Amniotic epithelial cell (primary cell): Measurements from ENCODE around the gene TMCO3.

- RRBS: 47% methylated on average over 4 of the region's 18 CpGs
Observed at GRCh38 chr13:113468453-113469029, 15.3 kb upstream of the ADPRHL1 start.

GRCh38 chr13:113488093-113488996 lies 2.2 kb downstream of the DCUN1D2 start:
- RRBS: no CpG with 5 or more reads among the region's 9 CpGs

DNA sequence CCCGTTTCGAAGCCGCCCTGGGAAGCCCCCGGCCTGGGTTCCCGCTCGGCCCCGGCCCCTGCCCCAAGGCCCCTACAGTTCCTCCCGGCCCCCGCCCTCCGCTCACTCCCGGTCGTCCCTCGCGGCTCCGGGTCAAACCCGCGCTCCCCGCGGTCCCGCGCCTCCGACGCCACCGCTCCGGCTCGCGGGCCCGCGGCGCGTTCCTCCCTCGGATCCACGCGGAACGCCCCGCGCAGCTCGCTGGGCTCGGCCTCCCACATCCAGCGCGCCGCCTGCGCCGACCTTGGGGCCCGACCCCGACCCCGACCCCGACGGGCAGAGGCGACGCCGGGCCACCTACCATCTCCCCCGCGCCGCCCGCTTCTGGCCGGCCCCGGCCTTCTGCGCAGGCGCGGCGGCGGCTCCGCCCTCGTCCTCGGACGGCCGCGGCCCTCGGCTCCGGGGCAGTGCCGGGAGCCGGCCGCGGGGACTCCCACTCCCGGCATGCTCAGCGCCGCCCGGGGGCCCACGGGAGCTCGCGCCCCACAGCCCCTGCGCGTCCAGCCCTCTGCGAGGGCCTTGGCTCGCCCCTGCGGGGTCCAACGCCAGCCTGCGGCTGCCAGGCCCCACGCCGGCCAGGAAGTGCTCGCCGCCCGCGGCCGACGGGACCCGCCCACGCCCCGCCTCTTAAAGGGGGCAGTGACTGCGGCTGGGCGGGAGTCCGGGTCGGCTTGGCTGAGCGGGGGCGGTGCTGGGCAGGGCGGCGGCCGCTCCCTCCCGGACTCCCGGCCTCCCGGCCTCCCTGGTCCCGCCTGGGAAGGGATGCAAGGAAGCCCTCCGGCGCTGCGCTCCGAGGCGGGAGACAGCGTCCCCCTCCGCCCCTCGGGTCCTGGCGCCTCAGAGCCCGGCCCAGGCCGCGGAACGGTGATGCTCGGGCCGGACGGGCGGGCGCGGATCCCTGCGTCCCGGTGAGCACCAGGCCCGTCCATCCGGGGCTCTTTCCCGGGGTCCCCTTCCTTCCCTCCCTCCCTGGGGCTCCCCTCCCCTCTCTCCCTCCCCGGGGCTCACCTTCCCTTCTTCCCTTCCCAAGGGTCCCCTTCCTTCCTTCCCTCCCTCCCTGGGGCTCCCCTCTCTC lies at the start of gene TMCO3:
TMCO3 (plus strand) TSS at position 695 of the 1,114 bp plus-strand sequence.
- RRBS: 2% methylated on average over 60 of the region's 138 CpGs

DNA sequence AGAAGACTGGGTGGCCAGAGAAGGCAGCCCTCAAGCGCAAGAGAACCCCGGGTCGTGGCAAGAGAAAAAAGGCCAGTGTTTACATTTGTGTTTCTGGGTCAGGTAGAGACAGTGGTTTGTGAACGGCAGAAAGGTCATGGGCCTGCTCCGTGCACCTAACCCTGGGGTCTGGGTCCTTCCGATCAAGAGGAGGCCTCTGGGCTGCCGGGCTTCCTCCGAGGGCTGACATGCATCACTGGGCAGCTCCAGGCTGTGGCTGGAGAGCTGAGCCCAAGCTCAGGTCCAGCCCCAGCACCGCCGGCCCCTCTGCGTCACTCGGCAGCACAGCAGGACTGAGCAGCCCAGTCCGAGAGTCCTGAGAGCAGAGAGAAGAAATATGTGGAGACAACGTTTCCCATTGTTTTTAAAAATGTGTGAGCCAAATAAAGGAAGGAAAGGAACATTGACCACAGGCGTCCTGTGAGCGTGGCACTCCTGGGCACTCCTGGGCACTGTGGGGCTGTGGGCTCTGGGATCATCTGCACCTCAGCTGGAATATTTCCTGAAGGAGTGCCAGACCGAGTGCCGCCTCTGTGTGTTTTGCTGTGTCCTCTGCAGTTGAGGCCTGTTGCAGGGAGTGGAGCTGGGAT lies 38.0 kb upstream of the TFDP1 start:
- RRBS: 35% methylated on average over 4 of the region's 18 CpGs

GRCh38 chr13:113727205-113727411 lies 31.9 kb upstream of the TMEM255B start:
- RRBS: no CpG with 5 or more reads among the region's 4 CpGs

DNA sequence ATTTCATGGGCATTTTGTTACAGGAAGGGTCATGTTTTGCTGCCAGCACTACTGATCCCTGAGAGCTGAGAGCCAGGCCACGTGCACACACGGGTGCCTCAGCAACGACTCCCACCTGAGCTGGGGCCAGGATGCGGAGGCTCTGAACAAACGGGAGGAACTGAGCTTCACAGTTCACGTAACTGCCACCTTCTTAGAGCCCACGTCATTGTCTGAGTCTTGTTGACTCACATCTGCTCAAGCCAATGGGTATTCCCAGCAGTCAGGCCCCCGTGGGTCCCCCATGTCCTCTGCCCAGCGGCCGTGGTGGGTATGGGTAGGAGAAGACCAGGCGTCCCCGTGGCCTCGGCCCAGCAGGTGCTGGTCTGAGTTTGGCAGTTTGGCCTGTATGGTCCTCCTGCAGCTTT lies 16.4 kb upstream of the TMEM255B start:
- RRBS: no CpG with 5 or more reads among the region's 13 CpGs

- RRBS: 94% methylated on average over 6 of the region's 28 CpGs
Observed at GRCh38 chr13:113818414-113818861, 45.4 kb downstream of the GAS6 start.

DNA sequence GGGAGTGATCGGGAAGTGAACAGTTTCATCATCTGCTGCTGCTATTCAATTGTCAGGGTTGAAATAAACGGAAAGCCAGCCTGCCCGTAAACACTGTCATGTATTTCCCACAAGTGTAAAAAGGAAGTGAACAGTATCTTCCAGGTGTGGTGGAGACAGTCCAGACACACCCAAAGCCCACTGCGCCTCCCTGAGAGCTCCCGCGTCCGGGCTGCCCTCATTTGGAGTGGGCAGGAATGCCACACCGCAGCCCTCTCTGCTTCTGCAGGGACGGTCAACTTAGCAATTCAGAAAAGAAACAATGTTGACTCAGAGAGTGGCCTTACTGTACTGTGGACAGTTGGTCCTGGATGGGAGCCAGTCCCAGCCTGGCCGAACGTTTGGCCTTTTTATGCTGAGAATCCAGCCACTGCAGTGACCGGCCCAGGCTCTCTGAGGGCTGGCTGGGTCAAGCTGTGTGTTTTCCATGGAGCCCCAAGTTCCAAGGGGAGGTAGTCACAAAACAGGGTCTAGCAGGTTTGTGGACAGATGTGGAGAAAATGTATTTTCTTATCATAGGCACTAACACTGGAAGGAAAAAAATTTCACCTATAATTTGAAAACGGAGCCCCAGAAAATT lies 7.2 kb downstream of the GAS6 start:
- RRBS: no CpG with 5 or more reads among the region's 13 CpGs

DNA sequence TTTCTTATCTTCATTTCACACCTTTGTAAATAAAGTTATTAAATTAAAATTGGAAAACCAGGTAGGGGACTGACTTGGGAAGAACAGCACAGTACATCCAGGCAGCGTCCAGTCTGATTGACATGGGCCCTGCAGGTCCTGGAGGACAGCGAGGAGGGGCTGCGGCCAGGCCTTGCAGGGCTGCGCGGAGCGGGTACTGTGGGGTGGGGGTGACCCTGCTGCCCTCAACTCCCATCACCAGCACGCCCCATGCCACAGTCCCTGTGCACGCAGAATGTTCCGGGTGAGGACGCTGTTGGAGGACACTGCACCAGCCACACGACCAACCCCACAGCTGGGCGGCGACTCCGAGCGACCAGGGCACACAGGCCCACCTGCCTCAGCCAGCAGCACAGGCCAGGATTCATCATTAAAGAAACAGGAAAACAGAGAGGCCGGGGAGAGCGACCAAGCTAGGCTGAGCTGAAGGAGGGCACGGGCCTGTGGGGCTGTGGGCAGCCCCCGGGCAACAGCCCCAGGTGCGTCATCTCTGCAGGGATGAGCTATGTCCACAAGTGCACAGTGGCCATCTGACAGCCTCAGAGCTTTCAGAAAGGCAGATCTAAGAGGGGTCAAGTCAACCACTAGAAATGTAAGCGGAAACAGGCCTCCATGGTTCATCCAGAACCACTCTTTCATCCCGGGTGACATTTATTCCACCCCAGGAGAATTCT lies 1.7 kb downstream of the GAS6 start:
- RRBS: 15% methylated on average over 4 of the region's 22 CpGs

GRCh38 chr13:113863419-113863815 lies 459 bp downstream of the GAS6 start:
- RRBS: 0% methylated on average over 2 of the region's 52 CpGs

- RRBS: 61% methylated on average over 3 of the region's 51 CpGs
Observed at GRCh38 chr13:114014844-114015986, 41.3 kb upstream of the C13orf46 start.

DNA sequence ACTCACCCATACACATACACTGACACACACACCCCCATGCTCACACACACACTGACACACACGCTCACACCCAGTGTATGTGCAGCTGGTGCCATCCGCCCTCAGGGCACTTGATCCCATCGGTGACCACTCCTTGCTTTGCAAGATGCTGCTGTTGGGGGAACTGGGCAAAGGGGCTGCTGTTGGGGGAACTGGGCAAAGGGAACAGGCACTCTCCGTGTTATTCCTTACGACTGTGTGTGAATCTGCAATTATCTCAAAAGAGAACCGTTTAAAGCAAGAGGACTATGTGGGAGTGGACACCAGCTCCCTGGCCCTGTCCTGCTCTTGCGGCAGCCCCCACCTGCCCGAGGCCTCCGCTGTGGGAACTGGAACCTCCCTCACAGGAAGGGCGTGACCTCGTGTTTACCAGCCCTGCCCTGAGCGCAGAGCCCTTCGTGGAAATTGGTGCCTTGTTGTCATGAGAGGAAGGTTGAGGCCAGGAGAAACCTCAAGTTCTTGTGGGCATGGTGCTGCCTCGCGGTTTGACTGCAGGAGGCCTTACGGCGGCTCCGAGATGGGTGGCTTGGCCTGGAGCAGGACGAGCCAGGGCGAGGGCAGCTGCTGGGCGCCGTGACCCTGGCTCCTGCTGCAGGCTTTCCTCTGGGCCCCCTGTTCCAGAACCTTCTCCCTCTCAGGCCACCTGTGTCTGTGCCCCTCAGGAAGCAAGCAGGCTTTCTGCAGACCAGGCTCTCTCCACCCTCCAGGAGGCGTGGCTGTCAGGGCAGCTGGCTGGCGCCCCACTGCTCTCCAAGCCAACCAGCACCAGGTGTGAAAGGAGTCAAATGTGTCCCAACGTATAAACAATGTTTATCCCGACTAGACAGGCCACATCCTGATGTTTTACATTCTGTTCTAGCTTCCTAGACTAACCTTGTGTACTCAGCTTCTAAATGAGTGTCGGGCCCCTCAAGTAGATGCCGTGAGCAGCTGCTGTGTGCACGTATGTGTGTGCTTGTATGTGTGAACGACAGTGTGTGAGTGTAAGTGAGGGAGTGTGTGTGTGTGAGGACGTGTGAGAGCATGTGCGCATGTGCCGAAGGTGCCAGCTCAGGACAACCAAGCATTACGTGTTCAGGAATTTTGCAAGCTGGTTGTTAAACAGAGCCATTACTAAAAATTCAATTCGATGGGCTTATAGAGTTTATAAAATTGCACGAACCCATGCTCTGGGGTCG lies 10.3 kb upstream of the RASA3 start:
- RRBS: no CpG with 5 or more reads among the region's 37 CpGs

DNA sequence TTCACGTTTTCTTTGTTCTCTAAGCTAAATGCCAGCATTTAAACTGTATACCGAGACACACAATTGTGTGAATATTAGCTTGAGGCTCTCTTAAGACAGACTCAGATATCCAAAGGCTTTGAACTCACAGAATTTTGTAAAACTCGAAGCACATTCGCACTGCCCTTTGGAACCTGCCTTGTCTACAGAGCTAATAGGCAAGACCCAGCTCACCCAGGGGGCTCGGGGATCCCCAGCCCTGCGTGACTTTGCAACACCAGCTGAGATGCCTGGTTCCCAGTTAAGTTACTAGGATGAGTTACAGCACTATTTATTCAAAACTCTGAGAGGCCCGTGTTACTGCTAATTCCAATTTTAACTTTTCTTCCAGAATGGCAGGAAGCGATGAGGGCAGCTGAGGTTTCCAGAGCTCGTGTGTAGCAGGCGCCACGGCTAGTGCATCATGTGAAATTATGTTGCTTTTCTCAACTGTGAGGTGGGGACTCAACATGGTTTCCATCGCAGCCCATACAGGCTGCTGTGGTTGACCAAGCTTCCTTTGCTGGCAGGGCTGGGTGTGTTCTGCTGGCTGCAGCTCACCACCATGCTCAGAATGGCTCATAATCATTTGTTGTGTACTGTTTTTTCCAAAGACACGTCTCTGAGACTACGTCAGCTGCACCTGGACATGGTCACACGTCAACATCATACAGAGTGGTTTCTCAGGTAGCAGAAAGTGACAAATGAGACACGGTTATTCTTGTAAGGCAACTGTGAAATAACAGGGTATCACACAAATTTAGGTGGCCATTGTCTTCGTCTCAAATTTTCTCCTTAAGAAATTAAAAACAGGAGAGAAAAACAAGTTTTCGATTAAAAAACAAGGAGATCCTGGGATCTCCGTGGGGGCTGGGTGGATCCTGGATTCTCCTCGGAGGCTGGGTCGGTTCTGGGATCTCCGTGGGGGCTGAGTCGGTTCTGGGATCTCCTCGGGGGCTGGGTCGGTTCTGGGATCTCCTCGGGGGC lies 16.0 kb upstream of the RASA3 start:
- RRBS: no CpG with 5 or more reads among the region's 26 CpGs

DNA sequence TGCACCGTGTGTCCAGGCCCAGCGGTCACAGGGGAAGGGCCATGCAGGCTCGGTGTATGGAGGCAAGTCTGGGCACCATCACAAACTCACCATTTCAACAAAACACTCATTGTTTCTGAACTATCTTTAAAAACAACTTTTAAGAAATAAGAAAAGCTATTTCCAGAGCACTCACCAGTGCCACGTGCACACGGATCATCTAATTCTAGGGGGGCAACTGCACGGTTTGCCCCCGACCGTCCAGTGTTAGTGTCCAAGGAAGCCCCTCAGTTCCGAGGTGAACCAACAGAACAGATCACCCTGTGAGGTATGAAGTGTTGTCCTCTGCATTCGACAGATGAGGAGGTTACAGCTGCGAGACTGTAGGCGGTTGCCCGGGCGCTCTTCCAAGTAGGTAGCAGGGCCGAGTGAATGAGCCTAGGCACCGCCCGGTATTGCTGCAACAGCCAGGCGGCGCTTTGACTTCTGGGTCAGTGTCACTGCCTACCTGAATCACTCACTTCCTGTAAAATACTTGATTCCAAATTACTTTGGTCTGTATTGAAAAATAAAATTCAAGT lies 19.1 kb upstream of the RASA3 start:
- RRBS: 75% methylated on average over 5 of the region's 19 CpGs

DNA sequence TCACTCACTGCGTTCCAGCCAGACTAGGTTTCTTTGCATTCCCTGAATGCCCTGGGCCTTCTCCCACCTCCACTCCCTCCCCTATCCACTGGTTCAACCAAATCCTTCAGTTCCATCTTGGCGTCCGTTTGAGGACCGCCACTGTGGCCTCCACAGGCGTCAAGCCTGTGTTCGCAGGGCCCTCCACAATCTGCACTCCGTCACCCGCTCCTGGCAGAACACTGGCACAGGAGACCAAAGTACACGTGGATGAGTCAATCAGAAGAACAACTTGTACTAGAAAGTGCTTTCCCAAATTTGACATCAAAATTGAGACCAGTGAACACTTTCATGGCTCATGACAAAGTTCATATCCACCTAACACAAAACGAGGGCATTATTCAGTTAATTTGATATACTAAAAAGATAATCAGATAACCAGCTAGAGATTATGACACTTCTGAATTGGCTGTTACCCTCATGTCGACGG lies 6.5 kb upstream of the CDC16 start:
- RRBS: no CpG with 5 or more reads among the region's 12 CpGs

DNA sequence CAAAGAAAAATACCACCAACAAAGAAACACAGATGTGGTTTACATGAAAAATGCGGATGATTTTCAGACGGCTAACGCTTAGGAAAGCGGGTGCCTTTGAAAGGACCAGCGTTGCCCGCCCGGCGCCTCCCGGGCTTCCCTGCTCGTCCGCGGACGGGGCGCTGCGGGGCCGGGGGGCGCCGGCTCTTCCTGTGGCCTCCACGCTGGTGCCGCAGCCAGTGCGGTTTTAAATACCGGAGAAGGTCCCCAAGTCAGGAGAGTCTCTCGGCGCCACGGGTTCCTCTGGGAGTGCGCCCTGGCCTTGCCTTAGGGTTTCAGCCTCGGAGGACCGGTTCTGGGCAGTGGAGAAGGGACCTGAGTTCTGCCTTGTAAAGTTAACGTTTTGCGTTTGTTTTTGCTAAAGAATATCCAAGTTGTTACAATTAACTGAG lies 899 bp downstream of the UPF3A start:
- RRBS: 4% methylated on average over 17 of the region's 30 CpGs

DNA sequence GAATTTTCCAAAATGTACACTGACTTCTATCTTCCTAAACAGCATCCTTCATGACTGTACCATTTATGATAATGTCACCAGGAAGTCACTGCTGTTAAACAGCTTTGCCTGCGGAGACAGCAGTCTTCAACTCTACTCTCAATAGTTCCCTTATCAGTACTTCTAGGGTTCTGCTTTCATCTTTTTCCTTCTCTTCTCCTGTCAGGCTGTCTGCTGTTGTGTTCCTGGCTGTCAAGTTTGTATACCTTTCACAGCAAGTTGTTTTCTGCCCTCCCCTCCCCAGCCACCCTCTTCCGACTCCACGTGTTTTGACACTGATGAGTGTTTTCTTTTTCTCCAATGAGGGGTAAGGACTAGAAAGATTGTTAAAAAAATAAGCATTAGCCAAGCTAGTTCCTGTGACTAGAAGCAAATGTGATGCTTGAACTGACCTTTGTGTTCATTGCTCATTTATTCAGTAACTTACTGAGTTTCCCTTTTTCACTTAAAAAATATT lies 2.2 kb downstream of the UPF3A start:
- RRBS: no CpG with 5 or more reads among the region's 3 CpGs